Neural cell (in vitro differentiated cells): ENCODE measurements around the genes CHIC2, GSX2 and KDR.

- RAMPAGE, long total RNA = no peak
These were observed 190.2 kb downstream of the RASL11B start for GRCh38 chr4:53052273-53052684.

- RAMPAGE, long total RNA = no peak
These were observed 53.2 kb upstream of the LNX1 start for GRCh38 chr4:53644367-53645078.

- RAMPAGE, long total RNA = no peak
These were observed 61.2 kb upstream of the LNX1 start for GRCh38 chr4:53652355-53652923.

DNA sequence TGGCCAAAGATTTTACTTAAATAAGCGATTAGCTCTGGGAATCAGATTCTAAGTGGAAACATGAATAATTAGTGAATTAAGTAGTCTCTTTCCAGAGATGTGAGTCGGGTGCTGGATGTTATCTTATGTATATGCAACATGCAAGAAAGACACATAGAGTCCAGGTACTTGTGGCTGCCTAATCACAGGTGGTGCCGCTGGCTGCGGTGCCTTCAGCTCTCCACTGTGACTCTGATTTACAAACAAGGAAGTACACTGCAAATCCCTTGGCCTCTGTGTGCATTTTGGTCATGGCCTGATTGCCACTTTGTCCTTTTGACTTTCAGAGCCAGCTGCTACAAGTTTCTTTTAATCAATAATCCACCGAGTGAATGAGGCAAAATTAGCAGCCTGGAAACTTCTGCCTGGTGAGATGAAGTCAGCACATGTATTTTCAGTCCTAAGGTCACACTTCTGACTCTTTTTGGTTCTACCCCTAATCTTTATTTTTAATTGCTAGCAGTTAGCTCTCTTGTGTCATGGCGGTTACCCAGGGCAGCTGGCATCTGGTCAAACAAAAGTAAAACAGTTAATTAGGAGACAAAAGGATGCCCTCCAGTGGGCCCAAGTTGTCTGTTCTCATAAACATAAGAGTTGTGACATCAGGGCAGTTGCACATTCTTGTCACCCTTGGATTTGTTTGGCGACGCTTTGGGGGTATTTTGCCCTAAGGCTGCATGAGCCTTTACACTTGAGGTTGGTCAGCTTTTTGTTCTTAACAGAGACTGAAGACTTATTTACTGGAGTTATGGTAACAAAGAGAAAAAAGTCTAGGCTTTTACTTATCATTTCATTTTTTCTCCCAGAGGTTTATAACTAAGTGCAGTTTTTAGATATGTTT, 62.3 kb upstream of the LNX1 start:
- RAMPAGE, long total RNA = no peak

DNA sequence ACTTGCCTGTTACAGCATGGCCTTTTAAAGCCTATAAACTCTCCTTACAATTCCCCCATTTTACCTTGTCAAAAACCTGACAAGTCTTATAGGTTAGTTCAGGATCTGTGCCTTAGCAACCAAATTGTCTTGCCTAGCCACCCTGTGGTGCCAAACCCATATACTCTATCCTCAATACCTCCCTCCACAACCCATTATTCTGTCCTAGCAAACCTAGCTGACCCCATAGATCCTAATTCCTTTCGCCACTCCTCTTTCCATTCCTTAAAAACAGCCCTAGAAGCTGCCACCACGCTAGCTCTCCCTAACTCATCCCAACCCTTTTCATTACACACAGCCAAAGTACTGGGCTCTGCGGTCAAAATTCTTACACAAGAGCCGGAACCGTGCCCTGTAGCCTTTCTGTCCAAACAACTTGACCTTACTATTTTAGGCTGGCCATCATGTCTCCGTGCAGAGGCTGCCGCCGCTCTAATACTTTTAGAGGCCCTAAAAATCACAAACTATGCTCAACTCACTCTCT, 41.5 kb downstream of the CHIC2 start:
- RAMPAGE, long total RNA = no peak

GRCh38 chr4:54064223-54065029, at the start of gene CHIC2:
Gene CHIC2 (minus strand): TSS chr4:54064605.
- RAMPAGE, long total RNA = start-site peak on the minus strand at chr4:54064320-54064629, 852 and 526 reads in 2 replicates

GRCh38 chr4:54092177-54092717, 7.7 kb upstream of the GSX2 start:
- RAMPAGE, long total RNA = no peak

DNA sequence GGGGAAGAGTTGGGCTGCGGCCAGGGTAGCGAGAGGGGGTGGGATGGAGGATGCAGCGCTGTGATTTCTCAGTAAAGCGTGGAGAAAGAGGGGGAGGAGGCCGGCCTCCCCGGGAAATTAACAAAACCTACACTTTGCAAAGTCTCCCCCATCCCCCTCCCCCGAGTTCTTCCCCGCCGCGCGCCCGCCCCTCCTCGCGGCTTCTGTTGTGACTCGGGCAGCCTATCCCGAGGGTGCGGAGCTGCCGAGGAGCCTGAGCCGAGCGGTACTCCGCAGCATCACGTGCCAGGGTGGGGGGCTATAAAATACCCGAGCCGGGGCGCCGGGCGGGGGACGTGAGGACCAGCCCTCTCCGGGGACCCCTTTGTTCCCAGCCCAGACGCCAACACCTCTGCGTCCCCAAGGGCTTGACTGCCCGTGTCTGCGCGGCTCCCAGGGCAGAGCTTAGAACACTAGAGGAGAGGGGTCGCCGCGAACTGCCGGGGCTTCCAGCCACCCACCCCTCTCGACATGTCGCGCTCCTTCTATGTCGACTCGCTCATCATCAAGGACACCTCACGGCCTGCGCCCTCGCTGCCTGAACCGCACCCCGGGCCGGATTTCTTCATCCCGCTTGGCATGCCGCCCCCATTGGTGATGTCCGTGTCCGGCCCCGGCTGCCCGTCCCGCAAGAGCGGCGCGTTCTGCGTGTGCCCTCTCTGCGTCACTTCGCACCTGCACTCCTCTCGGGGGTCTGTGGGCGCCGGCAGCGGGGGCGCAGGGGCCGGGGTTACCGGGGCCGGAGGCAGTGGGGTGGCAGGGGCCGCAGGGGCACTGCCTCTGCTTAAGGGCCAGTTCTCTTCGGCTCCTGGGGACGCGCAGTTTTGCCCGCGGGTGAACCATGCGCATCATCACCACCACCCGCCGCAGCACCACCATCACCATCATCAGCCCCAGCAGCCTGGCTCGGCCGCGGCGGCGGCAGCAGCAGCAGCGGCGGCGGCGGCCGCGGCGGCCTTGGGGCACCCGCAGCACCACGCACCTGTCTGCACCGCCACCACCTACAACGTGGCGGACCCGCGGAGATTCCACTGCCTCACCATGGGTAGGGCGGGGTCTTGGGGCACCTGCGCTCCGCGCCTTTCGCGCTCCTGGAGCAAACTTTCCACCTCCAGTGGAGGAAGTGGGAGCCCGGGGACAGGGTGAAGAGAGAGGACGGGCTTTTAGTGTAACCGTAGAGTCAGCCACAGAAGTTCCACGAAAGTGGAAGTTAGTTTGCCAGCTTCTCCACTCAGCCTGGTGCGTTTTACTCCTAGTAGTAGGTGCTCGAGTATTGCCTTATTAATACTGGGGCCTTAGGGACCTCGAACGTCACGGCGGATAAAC, at the start of gene GSX2:
TSS of gene GSX2 (plus strand) at position 329 of the 1,365 bp plus-strand sequence.
- RAMPAGE, long total RNA = start-site peak on the plus strand centred at position 328 of the sequence, 7 bp wide, 29 and 9 reads in 2 replicates

- RAMPAGE, long total RNA = no peak
These were observed 4.0 kb upstream of the PDGFRA start for GRCh38 chr4:54224981-54225607.

DNA sequence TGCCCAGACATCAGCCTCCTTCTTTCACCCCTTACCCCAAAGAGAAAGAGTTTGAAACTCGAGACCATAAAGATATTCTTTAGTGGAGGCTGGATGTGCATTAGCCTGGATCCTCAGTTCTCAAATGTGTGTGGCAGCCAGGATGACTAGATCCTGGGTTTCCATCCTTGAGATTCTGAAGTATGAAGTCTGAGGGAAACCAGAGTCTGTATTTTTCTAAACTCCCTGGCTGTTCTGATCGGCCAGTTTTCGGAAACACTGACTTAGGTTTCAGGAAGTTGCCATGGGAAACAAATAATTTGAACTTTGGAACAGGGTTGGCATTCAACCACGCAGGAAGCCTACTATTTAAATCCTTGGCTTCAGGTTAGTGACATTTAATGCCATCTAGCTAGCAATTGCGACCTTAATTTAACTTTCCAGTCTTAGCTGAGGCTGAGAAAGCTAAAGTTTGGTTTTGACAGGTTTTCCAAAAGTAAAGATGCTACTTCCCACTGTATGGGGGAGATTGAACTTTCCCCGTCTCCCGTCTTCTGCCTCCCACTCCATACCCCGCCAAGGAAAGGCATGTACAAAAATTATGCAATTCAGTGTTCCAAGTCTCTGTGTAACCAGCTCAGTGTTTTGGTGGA, 67.5 kb downstream of the PDGFRA start:
- RAMPAGE, long total RNA = no peak

GRCh38 chr4:54439612-54440440, 210.7 kb downstream of the PDGFRA start:
- RAMPAGE, long total RNA = no peak

DNA sequence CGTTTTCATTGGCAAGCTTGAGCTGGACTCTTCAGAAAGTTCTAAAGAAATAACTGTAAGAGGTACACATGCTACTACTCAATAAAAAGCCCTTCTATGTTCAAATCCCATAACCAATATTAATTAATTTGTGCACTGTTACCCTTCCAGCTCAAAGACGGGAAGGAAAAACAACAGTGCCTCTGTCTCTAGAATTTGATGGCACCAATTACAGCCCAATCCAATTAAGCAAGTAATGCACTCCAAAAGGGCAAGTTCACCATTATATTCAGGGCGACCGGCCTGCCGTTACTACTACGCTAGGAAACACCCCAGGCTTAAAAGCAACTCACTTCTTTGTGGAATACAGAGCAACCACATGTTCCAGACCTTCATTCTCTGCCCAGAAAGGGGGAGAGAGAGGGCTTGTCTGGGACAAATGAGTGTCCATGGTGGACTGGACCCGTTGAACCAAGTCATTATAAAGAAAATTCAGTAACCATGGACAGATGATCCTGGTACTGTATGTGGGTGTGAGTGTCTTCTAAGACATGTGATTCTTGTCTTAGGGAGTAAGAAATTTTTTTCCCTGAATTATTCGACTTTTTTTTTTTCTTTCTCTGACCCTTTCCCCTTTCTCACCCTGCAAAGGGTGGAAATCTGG, 1.6 kb downstream of the KDR start:
- RAMPAGE, long total RNA = no peak

DNA sequence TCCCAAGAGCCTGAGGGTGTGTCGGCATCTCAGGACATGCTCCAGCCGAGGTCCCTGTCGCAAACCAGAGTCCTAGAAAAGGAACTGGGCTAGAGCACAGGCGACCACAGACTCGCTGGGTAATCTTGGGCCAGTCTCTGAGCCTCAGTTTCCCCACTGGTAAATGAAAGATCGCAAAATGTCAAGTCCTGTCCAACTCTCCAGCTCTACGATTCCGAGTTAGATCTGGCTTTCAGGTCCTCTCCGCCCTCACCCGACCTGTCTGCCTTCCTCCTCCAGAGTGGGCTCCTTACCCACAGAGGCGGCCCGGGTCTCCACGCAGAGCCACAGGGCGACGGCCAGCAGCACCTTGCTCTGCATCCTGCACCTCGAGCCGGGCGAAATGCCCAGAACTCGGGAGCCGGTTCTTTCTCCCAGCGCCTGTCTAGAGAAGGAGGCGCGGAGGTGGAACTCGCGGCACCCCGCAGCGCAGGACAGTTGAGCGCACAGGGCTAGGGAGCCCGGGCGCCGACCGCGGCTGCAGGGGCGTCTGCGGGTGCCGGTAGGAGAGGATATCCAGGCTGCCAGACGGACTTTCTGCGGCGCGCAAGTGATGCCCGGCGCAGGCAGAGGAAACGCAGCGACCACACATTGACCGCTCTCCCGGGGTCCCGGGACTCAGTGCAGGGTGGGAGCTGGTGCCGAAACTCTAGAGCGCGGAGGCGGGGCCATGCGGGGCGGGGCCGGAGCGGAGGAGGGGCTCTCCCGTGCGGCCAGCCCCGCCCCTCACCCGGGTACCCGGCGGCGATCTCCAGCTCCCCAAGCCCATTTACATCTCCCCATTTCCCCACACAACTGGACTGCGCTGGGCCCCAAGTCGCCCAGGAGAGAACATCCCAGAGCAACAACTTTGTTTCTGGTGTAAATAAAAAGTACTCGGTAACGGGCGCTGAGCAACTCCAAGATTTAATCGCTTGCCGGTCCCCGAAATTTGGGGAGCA, at the start of gene KDR:
TSS of gene KDR (minus strand) at position 662 of the 980 bp plus-strand sequence.
- RAMPAGE, long total RNA = no peak

- RAMPAGE, long total RNA = no peak
These were observed 50.7 kb upstream of the KDR start for GRCh38 chr4:55175620-55176883.

DNA sequence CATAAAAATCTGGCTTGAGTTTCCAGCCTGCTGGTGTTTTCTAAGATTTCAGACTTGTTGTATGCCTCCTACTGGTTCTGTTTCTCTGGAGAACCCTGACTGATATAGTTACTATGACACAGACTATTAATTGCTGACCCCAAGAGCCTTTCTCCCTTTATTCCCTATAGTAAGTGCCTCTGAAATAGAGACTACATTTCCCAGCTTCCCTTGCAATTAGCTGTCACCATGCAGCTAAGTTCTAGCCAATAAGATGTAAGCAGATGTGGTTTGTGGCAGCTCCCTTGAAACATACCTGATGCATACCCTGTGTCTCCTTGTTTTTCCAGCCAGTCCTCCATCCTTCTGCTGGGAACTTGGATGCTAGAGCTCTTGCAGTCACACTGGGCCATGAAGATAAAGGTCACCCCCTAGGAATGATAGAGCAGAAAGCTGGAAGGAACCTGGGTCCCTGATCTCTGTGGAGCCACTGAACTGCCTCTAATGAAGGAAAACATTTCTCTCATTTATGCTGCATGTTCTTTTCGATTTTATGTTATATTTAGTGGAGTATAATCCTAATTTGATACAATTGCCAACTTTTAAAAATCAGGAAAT, 9.6 kb upstream of the TMEM165 start:
- RAMPAGE, long total RNA = no peak

GRCh38 chr4:55393585-55393838, 2.2 kb upstream of the TMEM165 start:
- RAMPAGE, long total RNA = no peak

GRCh38 chr4:55619073-55619439, 17.0 kb downstream of the NMU start:
- RAMPAGE, long total RNA = no peak

DNA sequence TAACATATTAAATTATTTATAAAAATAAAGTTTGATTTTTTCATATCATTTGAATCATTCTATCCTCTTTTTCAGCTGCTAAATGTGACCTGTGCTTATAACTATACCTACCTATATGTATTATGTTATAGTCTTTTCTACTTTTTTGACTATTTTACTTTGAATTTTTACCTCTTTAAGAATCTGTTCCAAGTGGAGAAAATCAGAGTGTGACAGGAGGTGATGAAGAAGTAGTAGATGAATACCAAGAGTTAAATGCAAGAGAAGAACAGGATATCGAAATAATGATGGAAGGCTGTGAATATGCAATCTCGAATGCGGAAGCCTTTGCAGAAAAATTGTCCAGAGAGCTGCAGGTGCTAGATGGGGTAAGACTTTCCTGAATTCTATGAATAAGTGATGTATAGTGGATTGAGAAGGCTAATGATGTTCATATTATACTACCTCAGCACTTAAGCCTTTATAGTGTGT, 14.7 kb downstream of the EXOC1 start:
- RAMPAGE, long total RNA = no peak

GRCh38 chr4:56414106-56414463, 21.3 kb downstream of the PPAT start:
- RAMPAGE, long total RNA = no peak

DNA sequence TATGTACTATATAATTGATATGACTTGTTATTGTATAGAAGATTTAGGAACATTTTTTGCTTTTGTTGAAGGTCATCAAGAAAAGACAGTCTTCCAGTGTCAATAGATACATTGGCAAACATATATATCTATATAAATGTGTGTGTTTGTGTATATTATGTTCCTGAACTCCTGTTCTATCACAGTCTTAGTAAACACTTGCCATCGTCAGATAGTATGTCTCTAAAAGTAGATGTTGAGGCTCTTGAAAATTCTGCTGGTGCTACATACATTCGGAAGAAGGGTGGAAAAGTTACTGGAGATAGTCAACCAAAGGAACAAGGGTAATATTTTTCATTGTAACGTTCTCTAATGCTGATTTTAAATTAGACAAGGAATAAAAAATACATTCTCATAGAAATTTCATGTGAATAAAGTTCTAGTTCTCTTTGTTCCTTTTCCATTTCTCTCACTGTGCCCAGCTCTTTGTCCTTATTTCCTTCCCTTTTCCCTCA, 14.3 kb upstream of the ARL9 start:
- RAMPAGE, long total RNA = no peak